Hair follicle dermal papilla cell (primary cell): ENCODE results near the genes TNFRSF12A, MMP25 and DNASE1.

DNA sequence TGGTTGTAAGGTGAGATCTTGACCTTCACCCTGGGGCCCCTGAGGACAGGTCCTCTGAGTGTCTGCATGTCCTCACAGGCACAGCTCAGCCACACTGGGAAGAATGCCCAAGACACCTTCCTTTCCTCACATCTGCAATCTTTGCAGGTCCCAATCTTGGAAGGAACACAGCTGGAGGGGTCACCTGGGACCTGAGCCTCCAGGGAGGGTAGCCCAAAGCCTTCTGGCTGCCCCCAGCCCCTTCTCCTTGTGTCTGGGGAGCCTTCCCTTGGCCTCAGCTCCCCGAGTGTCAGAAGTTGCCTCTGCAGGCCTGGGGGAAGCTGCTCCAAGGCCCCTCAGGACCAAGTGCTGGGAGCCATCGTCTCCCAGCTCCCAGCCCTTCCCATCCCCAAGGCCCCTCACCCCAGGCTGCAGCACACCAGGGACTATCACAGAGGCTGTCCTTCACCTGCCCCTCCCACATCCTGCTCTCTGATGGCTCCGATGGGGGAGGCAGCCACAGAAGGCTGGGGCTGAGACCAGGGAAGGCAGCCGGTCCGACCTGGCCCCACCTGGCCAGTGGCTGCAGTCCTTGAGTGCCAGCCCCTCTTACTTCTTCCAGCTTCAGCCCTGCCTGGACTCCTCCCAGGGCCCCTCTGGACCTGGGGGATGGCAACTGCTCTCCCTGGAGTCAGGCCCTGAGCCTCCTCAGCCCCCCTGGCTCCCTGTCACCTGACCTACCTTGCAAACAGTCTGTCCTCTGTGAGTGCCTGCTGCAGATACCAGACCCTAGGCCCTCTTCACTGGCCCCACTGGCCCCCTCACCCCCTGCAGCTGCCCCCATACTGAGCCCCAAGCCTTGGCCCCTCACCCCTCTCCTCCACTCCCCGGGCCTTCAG lies 12.9 kb upstream of the SRRM2 start:
- CAGE, long polyA plus RNA = no peak

- CAGE, long polyA plus RNA = no peak
Measured at GRCh38 chr16:2755523-2756032, 3.1 kb downstream of the SRRM2 start.

DNA sequence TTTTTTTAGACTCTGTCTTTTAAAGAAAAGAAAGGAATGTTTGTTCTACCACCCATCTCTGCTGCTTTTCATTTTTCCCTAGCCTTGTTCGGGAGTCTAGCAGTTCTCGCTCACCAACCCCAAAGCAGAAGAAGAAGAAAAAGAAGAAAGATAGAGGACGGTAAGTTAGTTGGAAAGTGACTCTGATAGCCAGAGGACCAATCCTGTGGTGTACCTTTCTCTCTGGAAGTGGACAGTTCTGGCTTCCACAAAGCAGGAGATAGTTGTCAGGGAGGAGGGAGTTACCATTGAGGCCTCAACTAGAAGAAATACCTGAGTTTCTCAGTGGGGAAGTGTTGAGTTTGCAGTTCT lies 5.9 kb downstream of the SRRM2 start:
- CAGE, long polyA plus RNA = no peak

GRCh38 chr16:2766025-2766344 lies 11.1 kb downstream of the ELOB start:
- CAGE, long polyA plus RNA = no peak

- CAGE, long polyA plus RNA = no peak
Measured at GRCh38 chr16:2766724-2767718, 10.1 kb downstream of the ELOB start.

DNA sequence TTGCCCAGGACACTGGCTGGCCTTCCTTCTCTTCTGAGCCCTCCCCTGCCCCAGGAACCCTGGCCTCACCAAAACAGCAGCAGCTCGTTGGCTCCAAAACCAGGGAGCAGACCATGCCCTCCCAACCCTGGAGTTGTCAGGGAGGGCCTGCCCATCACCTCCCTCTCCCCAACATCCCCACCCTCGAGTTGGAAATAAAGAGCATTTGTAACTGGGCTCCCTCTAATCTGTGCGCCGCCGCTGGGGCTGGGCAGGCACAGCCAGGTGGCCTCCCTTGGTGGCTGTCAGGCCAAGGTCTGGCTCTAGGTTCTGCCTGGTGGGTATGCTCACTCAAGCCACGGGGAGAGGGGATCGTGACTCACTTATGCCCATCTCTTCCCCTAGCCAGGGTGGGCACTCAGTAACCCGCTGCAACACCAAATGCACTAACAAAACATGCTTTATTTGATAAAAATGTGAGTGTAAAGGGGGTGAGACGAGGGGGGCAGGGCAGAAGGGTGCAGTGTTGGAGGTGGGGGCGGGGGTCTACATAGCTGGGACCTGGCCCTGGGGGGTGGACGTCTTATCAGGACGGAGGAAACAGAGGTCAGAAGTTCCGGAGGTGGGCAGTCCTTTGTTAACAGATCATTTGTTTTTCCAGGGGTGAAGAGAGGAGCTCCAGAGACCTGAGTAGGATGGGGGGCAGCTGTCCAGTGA lies 1.7 kb downstream of the CLDN9 start:
- CAGE, long polyA plus RNA = no peak

DNA sequence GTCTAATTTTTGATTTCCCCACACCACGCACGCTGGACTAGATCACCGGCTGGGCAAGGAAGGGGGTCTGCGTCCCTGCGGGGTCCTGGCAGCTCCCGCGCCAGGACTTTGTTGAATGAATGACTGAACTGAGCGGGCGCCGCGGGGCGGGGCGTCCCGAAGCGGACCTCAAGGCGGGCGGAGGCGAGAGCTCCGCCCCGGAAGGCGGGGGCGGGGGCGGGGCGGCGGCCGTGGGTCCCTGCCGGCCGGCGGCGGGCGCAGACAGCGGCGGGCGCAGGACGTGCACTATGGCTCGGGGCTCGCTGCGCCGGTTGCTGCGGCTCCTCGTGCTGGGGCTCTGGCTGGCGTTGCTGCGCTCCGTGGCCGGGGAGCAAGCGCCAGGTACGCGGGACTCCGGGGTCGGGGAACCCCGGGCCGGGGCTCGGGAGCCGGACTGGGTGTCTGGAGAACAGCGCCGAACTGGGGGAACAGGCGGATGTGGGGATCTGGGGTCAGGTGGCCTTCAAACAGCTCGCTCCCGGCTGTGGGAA lies at the start of gene TNFRSF12A:
TSS of gene TNFRSF12A (plus strand) at position 258 of the 530 bp plus-strand sequence.
- CAGE, long polyA plus RNA = no peak

DNA sequence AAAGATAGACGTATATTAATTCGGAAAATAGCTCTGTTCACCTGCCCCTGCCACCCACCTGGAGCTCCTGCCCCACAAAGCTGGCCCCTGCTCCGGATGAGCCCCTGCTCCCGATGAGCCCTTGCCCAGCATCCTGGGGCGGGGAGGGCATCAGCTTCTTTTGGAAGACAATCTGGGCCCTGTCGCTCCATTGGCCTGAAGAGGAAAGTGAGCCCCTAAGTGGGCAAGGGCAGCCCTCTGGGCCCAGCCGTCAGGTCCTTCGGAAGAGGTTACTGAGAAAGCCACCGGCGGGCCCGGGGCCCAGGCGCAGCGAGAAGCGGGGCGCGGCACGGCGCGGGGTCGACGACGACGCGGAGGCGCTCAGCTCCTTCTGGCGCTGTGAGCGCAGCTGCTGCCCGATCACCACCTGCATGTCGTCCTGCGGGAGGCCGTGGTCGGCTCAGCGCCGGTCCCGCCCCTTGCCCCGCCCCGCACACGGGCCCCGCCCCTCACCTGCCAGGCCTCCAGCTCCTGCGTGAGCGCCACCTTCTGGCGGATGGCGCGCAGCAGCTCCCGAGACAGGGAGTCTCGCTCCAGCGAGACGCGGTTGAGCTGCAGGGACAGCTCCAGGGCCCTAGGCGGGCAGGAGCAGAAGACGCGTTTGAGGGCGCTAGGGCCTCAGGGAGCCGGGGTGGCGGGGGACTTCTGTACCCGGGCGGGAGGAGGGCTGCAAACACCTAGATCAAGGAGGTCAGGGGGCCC lies 4.2 kb downstream of the THOC6 start:
- CAGE, long polyA plus RNA = no peak

- CAGE, long polyA plus RNA = no peak
Measured at GRCh38 chr16:3046004-3046801, at the start of gene MMP25. Gene MMP25, plus strand, starts transcription at chr16:3046561.

DNA sequence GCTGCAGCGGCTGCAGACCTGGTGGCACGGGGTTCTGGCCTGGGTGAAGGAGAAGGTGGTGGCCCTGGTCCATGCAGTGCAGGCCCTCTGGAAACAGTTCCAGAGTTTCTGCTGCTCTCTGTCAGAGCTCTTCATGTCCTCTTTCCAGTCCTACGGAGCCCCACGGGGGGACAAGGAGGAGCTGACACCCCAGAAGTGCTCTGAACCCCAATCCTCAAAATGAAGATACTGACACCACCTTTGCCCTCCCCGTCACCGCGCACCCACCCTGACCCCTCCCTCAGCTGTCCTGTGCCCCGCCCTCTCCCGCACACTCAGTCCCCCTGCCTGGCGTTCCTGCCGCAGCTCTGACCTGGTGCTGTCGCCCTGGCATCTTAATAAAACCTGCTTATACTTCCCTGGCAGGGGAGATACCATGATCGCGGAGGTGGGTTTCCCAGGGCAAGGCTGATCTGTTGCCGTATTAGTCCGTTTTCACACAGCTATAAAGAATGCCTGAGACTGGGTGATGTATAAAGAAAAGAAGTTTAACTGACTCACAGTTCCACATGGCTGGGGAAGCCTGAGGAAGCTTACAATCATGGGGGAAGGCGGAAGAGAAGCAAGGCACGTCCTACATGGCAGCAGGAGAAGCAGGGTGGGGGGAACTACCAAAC lies 3.8 kb downstream of the IL32 start:
- CAGE, long polyA plus RNA = no peak

DNA sequence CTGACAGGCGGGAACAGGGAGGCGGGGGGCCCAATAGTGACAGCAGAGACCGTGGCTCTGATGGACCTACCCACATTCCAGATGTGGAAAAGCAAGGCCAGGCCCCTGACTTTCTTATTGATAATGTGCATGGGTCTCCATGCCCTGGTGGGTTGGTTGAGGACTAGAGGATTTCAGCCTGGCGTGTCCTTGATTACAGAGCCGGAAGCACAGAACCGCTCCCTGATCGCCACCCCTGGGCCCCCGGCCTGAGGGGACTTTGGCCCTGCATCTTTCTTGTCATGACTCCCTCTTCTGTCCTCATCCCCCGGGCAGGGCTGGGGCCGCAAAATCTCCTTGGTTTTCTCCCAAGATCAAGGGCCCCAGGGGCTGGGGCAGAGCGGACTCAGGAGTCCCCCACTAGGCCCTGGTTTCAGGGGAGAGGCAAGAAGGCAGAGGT lies 12.7 kb downstream of the ZSCAN10 start:
- CAGE, long polyA plus RNA = no peak

DNA sequence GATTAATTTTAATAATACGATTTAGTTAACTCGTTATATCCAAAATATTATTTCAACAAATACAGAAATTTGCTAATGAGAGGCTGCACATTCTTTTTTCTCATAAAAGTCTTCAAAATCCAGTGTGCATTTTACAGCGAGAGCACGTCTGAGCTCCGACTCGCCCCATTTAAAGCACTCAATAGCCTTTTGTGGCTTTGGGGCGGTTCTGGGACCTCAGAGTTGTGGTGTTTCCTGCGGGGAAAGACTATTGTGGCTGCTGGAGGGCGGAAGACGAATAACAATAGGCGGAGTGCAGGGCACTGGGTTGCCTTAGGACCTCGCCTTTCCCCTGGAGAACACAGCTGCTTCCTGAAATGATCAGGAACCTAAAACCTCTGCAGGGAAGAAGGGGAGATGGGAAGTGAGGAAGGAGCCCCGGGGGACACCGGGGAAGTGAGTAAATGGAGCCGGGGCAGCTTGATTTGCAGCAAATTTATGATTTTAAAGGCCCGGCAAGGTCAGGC lies 3.0 kb upstream of the ZSCAN10 start:
- CAGE, long polyA plus RNA = no peak

- CAGE, long polyA plus RNA = no peak
Measured at GRCh38 chr16:3215334-3215685, 19.6 kb downstream of the ZNF200 start.

GRCh38 chr16:3443944-3444591 lies 588 bp downstream of the NAA60 start:
- CAGE, long polyA plus RNA = no peak

DNA sequence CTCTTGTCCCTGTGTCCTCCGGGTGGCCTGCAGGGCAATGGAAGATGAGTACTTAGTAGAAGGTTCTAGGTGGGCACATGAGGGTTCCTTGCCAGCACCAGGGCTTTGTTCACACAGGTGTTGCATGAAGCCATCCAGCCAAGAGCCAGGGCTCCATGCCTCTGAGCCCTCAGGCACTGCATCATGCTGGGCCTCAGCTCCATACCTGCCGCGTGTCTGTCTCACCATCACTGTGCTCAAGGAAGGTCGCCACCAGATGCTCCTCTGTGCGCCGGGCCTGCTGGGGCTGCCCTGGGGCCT lies 25.6 kb downstream of the C16orf90 start:
- CAGE, long polyA plus RNA = no peak

DNA sequence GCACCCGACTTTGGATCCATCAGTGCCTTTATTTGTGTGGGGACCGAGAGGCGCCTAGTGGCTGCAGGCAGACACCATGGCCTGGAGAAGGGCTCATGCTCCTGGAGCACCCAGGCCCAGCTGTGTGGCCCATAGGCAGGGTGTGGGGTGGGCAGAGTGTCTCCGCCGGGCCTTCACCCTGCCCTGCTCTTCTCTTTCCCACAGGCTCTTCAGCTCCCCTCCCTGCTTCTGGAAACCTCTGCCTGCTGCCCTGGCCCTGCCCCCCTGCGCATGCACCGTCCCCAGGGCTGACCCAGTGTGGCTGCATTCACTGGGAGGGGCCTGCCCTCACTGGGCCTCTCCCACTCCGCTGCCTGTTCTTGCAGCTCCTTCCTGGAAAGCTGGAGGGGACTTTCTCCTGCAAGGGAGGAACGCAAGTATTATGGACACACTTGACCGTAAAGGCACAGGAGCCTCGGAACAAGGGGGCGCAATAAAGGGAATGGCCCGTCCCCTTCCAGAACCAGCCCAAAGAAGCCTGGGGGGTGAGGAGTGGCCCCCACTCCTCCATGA lies 9.9 kb downstream of the C16orf90 start:
- CAGE, long polyA plus RNA = no peak

DNA sequence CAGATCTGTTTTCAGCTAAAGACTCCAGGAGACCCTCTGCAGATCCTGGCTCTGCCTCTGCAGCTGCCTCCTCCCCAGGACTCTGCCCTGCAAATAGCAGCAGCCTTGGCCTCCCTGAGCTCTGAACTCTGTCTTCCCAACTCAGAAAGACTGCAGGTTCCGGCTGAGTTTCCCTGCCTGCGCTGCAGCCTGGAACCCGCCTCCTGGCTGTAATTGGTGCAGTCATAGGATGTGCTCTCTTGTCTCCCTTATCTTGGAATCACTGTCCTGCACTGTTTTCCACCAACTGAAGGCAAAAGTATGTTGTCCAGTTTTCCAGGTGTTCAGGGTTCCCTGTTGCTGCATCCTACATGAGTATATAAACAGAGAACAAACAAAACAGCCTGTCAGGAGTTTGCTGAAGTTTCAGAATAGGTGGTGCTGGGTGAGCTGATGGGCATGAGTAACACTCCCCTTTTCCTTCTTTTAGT lies 14.2 kb upstream of the DNASE1 start:
- CAGE, long polyA plus RNA = no peak

- CAGE, long polyA plus RNA = no peak
Measured at GRCh38 chr16:3640719-3641348, 13.7 kb upstream of the DNASE1 start.

DNA sequence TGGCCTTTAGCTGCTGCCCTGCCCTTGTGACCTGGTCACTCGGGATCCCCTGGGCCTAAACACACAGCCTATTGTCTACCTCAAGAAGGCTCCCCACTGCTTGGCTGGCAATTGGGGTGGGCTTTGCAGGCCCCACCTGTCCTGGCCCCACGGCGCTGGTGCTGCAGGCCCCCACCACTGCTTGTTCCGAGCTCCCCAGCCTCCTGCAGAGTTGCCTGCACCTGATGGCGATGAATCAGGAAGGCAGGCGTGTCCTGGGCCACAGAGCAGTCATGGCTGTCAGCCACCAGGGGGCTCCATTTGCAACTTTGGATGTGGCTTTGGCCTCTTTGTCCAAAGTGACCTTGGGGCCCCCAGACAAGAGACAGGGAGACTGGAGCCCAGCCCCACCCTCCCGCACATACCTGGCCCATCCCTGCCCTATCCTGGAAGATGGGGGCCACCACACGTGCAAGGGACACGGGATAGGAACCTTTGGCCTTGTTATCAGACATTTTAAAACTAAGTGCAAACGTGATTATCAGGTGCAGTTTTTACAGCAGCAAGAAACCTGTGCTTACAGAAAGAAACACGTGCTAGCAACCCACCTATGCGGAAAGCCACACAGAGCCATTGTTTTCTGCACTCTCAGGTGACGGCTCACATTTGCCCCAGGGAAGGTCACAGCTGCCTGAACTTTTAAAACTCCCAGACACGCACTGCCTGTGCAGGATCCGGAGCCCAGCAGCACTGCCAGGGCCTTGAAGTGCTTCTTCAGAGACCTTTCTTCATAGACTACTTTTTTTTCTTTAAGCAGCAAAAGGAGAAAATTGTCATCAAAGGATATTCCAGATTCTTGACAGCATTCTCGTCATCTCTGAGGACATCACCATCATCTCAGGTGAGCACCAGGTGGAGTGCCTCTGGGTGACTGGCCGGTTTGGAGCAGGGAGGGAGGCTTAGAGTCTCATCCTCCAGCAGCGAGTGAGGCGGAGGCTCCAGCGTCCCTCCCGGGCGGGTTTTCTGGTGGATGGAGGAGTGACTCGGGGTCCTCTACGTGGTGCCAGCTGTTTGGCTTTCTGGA lies at the start of gene DNASE1:
TSS of gene DNASE1 (plus strand) at position 527 of the 1,063 bp plus-strand sequence.
- CAGE, long polyA plus RNA = no peak

- CAGE, long polyA plus RNA = no peak
Measured at GRCh38 chr16:3677437-3678576, 23.3 kb downstream of the DNASE1 start.